ENCODE data around the gene MRPL14.

DNA sequence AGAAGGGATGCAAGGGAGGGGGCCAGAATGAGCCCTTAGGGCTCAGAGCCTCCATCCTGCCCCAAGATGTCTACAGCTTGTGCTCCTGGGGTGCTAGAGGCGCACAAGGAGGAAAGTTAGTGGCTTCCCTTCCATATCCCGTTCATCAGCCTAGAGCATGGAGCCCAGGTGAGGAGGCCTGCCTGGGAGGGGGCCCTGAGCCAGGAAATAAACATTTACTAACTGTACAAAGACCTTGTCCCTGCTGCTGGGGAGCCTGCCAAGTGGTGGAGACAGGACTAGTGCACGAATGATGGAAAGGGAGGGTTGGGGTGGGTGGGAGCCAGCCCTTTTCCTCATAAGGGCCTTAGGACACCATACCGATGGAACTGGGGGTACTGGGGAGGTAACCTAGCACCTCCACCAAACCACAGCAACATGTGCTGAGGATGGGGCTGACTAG, 1.9 kb upstream of the VEGFA start:
- RRBS = no CpG with 5 or more reads among the region's 4 CpGs

GRCh38 chr6:43774249-43774612, 4.2 kb downstream of the VEGFA start:
- RRBS = no CpG with 5 or more reads among the region's 4 CpGs

- RRBS = no CpG with 5 or more reads among the region's 16 CpGs
These were observed 7.1 kb downstream of the VEGFA start for GRCh38 chr6:43776965-43777715.

GRCh38 chr6:43784204-43785561, 14.7 kb downstream of the VEGFA start:
- RRBS = 75% methylated on average over 7 of the region's 37 CpGs

DNA sequence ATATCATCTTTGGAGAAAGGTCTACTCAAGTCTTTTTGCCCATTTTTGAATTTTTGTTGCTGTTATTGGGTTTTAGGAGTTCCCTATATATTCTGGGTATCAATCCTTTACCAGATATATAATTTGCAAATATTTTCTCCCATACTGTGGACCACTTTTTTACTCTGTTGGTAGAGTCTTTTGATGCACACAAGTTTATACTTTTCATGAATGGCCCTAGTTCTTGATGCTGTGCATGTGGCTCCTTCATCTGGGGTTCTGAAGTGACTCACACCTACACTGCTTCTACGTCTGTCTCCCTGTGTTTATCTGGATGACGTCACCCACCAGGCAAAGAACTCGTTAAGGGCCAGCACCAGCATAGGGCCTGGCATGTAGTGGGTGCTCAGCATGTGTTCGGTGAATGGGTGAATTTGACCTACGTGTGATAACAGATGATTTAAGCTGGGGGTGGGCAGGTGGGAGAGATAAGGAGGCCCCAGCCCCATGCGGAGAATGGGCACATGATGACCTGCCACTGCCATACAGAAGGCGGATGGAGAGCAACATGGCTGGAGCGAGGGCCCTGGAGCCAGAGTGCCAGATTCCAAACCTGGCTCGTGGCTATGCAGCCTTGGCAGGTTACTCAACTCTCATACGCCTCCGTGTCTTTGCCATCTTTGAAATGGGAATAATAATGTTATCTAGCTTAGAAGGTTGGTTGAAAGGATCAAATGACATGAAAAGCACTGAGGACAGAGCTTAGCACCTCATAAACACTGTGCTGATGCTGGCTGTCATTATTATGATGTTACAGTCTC, 39.4 kb downstream of the VEGFA start:
- RRBS = no CpG with 5 or more reads among the region's 11 CpGs

- RRBS = no CpG with 5 or more reads among the region's 4 CpGs
These were observed 157.7 kb downstream of the VEGFA start for GRCh38 chr6:43927671-43928193.

DNA sequence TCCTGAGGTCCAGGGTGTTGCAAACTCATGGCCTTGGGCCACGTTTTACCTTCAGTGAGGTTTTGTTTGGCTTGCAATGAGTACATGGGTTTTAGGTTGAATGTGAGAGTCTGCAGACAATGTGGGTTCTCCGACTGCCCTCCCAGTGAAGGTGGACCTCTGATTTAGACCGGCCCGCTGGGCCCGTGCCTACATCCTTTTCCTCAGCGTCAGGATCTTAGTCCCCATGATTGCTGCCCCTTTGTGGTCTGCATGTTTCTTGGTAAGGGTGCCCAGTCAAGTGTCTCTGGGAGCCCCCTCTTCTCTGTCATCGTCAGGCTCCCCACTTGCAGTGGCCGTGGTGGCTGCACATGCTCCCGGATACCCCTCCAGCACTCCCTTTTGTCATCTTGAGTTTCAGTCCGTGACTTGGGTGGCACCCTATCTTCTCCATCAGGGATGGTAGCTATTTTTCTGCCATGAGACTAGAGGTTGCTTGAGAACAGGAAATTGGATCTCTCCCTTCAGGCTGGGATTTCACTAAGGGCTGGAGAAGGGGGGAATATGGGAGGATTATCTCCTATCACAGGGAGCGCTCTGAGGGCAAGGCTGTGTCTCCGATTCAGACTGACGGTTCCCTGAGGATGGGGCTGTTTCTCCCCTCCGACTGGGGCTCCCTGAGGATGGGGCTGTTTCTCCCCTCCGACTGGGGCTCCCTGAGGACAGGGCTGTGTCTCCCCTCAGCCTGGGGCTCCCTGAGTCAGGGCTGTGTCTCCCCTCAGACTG, 123.2 kb downstream of the MRPL14 start:
- RRBS = no CpG with 5 or more reads among the region's 15 CpGs

GRCh38 chr6:44104379-44105213, 22.7 kb downstream of the MRPL14 start:
- RRBS = 45% methylated on average over 1 of the region's 8 CpGs

GRCh38 chr6:44122651-44123590, 4.3 kb downstream of the MRPL14 start:
- RRBS = no CpG with 5 or more reads among the region's 6 CpGs

- RRBS = 1% methylated on average over 31 of the region's 61 CpGs
These were observed at the start of gene MRPL14 for GRCh38 chr6:44127156-44127782. Gene MRPL14 (minus strand): TSS chr6:44127452.

DNA sequence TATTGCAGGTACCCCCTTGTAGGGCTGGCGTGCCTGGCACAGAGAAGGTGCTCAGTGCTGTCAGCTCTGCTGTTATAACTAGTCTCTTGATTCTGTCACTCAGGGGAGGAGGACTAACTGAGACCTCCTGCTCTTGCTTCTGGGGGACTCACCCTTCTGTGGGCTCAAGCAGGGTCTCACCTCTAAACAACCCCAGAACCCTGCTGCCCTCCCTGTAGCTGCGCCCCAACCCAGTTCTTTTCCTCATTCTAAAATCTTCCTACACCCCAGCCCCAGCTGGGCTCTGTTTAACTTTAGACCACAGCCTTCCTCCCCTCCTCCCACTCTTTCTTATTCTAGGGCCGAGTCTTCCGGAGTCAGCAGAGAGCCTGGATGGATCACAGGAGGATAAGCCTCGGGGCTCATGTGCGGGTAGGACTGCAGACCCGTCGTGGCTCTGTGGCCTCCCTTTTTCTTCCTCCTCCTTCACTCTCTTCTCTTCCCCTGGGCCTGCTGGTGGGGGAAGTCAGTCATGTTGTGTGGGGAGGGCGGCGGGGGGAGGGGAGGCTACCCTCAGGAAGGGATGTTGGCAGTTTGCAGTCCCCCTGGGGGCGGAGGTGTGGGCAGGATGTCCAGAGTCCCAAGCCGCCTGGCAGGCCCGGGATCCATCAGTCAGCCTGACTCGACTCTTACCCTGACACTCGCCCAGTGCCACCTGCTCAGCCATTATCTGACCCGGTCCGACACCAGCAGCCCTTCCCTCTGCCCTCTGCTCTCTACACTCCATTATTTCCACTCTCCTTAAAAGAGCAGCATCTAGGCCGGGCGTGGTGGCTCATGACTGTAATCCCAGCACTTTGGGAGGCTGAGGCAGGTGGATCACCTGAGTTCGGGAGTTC, 8.0 kb downstream of the CAPN11 start:
- RRBS = 48% methylated on average over 5 of the region's 20 CpGs

DNA sequence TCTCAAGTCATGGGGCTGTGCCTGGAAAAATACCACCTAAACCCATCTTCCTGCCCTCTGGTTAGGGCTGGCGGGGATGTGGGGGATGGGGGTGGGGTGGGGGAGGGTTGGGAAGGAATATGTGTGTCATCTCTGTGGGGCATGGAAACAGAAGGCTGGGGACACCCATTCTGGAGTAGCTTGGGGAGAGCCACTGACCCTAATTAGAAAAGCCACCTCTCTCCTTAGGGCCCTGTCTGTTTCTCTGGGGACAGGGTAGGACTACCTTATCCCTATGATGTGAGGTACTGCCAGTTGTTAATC, 1.3 kb upstream of the SLC29A1 start:
- RRBS = no CpG with 5 or more reads among the region's 1 CpG

DNA sequence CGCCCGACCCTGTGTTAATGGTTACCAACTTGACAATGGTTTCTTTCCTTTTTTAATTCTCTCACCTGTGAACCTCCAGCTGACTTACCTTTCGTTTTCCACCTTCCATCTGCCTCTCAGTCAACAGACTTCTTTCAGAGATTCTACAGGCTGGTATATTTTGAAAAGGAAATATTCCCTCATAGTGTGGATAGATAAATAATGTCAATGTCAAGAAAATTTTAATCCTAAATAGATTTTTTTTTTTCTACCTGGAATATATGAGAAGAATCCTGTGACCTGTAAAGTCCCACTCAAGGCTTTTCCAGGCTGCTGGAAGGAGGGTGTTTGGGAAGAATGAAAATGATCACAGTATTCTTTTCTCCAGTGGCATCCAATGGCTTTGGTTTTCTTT, 317.5 kb downstream of the CDC5L start:
- RRBS = no CpG with 5 or more reads among the region's 3 CpGs

GRCh38 chr6:44921633-44922199, 406.4 kb upstream of the RUNX2 start:
- RRBS = no CpG with 5 or more reads among the region's 4 CpGs

- RRBS = no CpG with 5 or more reads among the region's 1 CpG
These were observed 402.6 kb upstream of the RUNX2 start for GRCh38 chr6:44925454-44925927.

DNA sequence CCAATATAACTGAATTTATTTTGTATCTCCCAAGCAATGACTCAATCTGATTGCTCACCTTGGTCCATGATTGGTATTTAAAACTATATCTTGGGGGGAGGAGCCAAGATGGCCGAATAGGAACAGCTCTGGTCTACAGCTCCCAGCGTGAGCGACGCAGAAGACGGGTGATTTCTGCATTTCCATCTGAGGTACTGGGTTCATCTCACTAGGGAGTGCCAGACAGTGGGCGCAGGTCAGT, 152.2 kb upstream of the RUNX2 start:
- RRBS = no CpG with 5 or more reads among the region's 6 CpGs

GRCh38 chr6:45310242-45311158, 17.6 kb upstream of the RUNX2 start:
- RRBS = no CpG with 5 or more reads among the region's 5 CpGs

- RRBS = no CpG with 5 or more reads among the region's 20 CpGs
These were observed 595 bp upstream of the SUPT3H start for GRCh38 chr6:45378338-45378719.

- RRBS = no CpG with 5 or more reads among the region's 27 CpGs
These were observed 42.9 kb upstream of the SUPT3H start for GRCh38 chr6:45420507-45421212.

- RRBS = no CpG with 5 or more reads among the region's 5 CpGs
These were observed 118.1 kb upstream of the SUPT3H start for GRCh38 chr6:45495827-45496288.

Measured in HGPS cell (cell line).